IMR-90 (cell line): ENCODE measurements around a stretch of chr18.

- RRBS, result no CpG with 5 or more reads among the region's 3 CpGs
CAGE:
- cytosol, long polyA plus RNA, result no peak
- long polyA plus RNA, result no peak
- nucleus, long polyA plus RNA, result no peak
These were observed 11.6 kb downstream of the PSTPIP2 start for GRCh38 chr18:46060424-46060984.

- RRBS, result no CpG with 5 or more reads among the region's 13 CpGs
CAGE:
- cytosol, long polyA plus RNA, result no peak
- long polyA plus RNA, result no peak
- nucleus, long polyA plus RNA, result no peak
These were observed 42.2 kb downstream of the C18orf25 start for GRCh38 chr18:46216048-46216493.

DNA sequence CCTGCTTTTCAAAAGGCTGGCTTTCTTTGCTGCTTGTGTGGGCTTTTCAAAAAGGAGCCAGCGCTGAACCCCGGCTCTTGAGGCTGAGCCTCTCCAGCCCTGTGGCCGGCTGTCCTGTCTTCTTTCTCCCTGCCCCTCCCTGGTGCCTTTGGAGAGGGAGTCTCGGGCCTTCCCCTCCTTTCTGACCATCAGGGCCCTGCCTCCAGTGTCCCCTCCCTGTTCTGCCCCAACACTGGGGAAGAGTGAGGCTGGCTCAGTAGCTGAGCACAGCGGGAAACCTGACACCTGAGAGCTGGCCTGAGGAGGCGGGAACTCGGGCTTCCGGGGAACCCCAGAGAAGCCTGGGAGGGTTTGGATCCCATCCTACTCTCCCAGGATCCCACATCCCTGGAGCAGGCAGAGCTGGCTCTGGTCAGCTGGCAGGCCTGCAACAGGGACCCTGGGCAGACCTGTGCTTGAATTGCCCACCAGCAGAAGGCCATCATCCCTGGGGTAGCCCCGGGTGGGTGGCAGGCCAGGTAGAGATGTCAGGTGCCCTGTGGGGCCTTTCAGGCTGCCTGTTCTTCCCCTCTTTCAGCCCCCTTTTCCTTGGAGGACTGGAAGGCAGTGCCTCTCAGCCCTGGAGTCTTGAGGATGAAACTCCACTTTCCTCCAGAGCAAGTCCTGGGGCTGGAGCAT is 91.2 kb downstream of the RNF165 start:
- RRBS, result no CpG with 5 or more reads among the region's 9 CpGs
CAGE:
- cytosol, long polyA plus RNA, result no peak
- long polyA plus RNA, result no peak
- nucleus, long polyA plus RNA, result no peak

DNA sequence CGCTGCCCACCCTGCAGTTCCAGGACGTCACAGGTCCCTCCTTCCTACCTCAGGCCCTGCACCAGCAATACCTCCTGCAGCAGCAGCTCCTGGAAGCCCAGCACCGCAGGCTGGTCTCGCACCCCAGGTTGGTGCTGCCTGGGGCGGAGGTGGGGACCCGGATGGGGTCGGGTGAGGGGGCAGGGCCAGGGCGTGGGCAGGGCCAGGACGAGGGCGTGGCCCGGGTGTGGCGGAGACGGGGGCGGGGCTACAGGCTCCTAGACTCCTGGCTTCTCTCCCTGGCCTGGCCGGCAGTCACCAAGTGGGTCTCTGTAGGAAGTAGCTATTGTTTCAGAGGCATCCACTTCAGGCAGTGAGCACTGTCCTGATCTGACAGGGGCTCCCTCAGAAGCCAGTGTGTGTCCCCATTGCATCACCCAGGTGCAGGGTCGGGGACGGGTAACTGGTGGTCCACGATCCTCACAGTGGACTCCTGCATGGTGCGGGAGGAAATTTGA is 99.6 kb downstream of the RNF165 start:
- RRBS, result 37% methylated on average over 10 of the region's 19 CpGs
CAGE:
- cytosol, long polyA plus RNA, result no peak
- long polyA plus RNA, result no peak
- nucleus, long polyA plus RNA, result no peak

DNA sequence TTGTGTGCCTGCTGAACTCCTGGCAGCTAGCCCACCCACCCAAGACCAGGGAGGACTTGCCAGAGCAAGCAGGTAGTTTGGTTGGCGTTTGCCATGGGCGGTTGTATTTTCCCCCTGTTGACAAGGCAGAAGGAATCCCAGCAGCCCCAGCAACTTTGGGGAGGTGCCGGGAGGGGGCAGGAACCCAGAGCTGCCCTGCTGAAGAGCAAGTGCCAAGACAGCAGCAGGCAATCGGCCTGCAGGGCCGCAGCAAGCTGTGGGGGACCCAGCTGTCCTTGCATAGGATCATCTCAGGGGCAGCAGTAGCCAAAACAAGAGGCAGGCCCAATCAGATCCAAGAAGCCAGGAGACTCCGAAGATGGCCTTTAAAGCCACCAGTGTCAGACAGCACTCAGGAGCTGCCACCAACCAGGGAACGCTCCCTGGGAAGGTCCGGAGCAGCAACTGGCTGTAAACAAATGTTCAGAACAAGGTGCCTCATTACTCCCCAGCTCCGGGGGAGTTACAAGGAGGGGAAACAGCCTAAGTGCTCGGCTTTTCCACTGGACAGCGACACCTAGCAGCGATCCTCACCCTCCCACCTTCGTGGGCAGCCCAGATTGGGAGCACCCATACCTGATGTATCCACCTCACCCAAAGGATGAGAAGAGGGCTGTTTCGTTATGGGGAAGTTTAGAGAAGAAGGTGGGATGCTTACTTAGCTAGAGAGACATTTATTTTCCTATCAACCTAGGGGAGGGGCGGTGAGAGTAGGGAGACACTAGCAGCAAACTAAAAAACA is 2.0 kb downstream of the ST8SIA5 start:
- RRBS, result 5% methylated on average over 1 of the region's 15 CpGs
CAGE:
- cytosol, long polyA plus RNA, result no peak
- long polyA plus RNA, result no peak
- nucleus, long polyA plus RNA, result no peak

GRCh38 chr18:47799157-47799826 is 131.2 kb downstream of the SMAD2 start:
- RRBS, result no CpG with 5 or more reads among the region's 15 CpGs
CAGE:
- cytosol, long polyA plus RNA, result no peak
- long polyA plus RNA, result no peak
- nucleus, long polyA plus RNA, result no peak

- RRBS, result no CpG with 5 or more reads among the region's 3 CpGs
CAGE:
- cytosol, long polyA plus RNA, result no peak
- long polyA plus RNA, result no peak
- nucleus, long polyA plus RNA, result no peak
These were observed 105.0 kb downstream of the SMAD2 start for GRCh38 chr18:47825442-47825858.

GRCh38 chr18:47896688-47897085 is 33.8 kb downstream of the SMAD2 start:
- RRBS, result no CpG with 5 or more reads among the region's 8 CpGs
CAGE:
- cytosol, long polyA plus RNA, result no peak
- long polyA plus RNA, result no peak
- nucleus, long polyA plus RNA, result no peak

- RRBS, result 55% methylated on average over 3 of the region's 10 CpGs
CAGE:
- cytosol, long polyA plus RNA, result no peak
- long polyA plus RNA, result no peak
- nucleus, long polyA plus RNA, result no peak
These were observed 1.5 kb downstream of the ZBTB7C start for GRCh38 chr18:48407781-48408050.

DNA sequence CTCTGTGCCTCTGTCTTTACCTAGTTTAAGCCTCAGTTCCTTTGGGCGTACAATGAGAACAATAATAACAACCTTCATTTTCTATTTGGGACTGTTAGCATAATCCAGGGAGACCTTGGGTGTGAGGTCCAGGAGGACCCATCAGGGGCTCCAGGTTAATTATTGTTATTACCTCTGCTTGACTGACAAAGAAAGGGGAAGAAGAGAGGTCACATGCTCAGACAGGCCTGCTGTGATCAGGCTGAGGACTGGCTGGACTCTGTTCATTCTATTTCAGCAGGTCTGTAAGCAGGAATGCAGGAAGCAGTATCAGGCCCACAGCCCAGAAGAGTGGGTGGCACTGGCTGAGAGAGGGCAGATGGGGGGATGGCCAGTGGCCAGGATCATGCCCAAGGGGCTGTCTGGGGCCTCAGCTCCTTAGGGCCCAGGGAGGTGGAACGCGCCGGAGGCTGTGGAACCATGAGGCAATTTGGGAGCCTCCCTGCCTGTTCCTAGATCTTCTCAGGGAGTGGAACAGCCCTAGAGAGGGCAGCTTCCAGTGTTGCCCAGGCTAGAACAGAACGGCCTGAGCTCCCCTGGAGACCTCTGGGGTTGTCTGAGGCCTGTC is 43.7 kb upstream of the ZBTB7C start:
- RRBS, result no CpG with 5 or more reads among the region's 5 CpGs
CAGE:
- cytosol, long polyA plus RNA, result no peak
- long polyA plus RNA, result no peak
- nucleus, long polyA plus RNA, result no peak

DNA sequence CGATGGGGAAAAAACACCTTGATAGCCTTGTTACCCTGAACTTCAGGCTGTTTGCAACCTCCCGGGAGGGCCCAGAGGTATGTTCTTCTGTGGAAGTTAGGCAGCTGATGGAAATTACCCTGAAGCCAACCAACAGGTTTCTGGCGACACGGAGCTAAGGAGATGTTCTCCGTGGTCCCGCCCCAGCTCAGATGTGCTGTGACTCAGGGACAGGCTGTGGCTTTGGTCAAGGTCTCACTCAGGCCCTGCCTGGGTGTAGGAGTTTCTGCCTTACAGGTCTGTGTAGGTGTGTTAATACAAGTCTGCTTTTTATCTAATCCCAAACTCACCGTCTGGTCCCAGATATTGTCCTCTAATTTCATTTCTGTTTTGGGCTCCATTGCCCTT is 3.9 kb downstream of the CTIF start:
- RRBS, result no CpG with 5 or more reads among the region's 7 CpGs
CAGE:
- cytosol, long polyA plus RNA, result no peak
- long polyA plus RNA, result no peak
- nucleus, long polyA plus RNA, result no peak

GRCh38 chr18:48546078-48546883 is 7.5 kb downstream of the CTIF start:
- RRBS, result no CpG with 5 or more reads among the region's 11 CpGs
CAGE:
- cytosol, long polyA plus RNA, result no peak
- long polyA plus RNA, result no peak
- nucleus, long polyA plus RNA, result no peak

- RRBS, result no CpG with 5 or more reads among the region's 3 CpGs
CAGE:
- cytosol, long polyA plus RNA, result no peak
- long polyA plus RNA, result no peak
- nucleus, long polyA plus RNA, result no peak
These were observed 29.3 kb downstream of the CTIF start for GRCh38 chr18:48567978-48568624.

GRCh38 chr18:48715698-48716675 is 177.2 kb downstream of the CTIF start:
- RRBS, result no CpG with 5 or more reads among the region's 14 CpGs
CAGE:
- cytosol, long polyA plus RNA, result no peak
- long polyA plus RNA, result no peak
- nucleus, long polyA plus RNA, result no peak

GRCh38 chr18:48757614-48758497 is 192.9 kb downstream of the SMAD7 start:
- RRBS, result 98% methylated on average over 3 of the region's 28 CpGs
CAGE:
- cytosol, long polyA plus RNA, result no peak
- long polyA plus RNA, result no peak
- nucleus, long polyA plus RNA, result no peak

- RRBS, result 74% methylated on average over 7 of the region's 22 CpGs
CAGE:
- cytosol, long polyA plus RNA, result no peak
- long polyA plus RNA, result no peak
- nucleus, long polyA plus RNA, result no peak
These were observed 179.2 kb downstream of the SMAD7 start for GRCh38 chr18:48771538-48772084.

- RRBS, result no CpG with 5 or more reads among the region's 4 CpGs
CAGE:
- cytosol, long polyA plus RNA, result no peak
- long polyA plus RNA, result no peak
- nucleus, long polyA plus RNA, result no peak
These were observed 71.0 kb downstream of the SMAD7 start for GRCh38 chr18:48879777-48880062.

- RRBS, result 1% methylated on average over 12 of the region's 22 CpGs
CAGE:
- cytosol, long polyA plus RNA, result no peak
- long polyA plus RNA, result no peak
- nucleus, long polyA plus RNA, result no peak
These were observed 48.8 kb downstream of the SMAD7 start for GRCh38 chr18:48901768-48902474.

- RRBS, result no CpG with 5 or more reads among the region's 21 CpGs
CAGE:
- cytosol, long polyA plus RNA, result no peak
- long polyA plus RNA, result no peak
- nucleus, long polyA plus RNA, result no peak
These were observed 26.1 kb downstream of the SMAD7 start for GRCh38 chr18:48924343-48925422.

DNA sequence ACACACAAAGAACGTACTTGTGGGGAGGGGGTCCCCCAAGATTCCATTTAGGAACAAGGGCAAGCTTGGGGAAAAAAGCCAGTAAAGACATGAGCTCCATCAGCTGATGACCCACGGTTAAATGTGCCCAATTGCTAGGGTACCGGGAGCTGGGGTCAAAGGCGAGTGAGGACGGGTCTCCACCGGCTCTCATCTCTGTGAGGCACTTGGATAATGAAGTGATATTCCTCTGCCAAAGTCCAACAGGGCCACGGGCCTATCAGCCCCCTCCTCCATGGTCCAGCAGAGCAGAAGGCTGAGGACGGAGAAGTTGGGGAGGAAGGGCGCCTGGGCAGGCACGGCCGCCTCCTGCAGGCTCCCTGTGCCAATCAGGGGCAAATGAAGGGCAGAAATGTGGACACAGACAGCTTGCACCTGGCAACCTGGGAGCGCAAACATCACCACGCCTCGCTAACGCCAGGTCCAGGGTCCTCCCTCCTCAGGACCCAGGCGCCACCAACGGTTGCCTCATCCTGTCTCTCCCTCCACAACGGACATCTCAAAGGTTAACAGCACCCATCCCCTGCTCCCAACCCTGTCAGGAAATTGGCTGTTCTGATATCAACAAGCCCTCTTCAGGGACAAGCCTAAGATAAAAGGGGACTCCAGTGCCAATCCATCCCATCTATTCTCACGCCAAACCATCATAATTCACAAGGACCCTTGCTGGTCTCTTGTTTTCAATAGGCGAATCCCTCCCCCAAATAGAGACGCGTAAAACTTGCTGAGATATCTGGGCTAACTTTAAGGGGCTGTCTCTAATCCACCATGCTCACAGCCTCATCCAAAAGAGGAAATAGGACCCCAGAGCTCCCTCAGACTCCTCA is 24.3 kb downstream of the SMAD7 start:
- RRBS, result 83% methylated on average over 2 of the region's 22 CpGs
CAGE:
- cytosol, long polyA plus RNA, result no peak
- long polyA plus RNA, result no peak
- nucleus, long polyA plus RNA, result no peak